NT2/D1 (cell line): ENCODE data around the gene CHCT1.

- RRBS, 2 experiments = no CpG with 5 or more reads among the region's 7 CpGs
These were observed 14.6 kb upstream of the MTMR4 start for GRCh38 chr17:58528733-58529764.

- RRBS, 2 experiments = no CpG with 5 or more reads among the region's 9 CpGs
These were observed 105.3 kb downstream of the TRIM37 start for GRCh38 chr17:59001325-59001794.

- RRBS, 2 experiments = no CpG with 5 or more reads among the region's 1 CpG
These were observed 26.5 kb downstream of the YPEL2 start for GRCh38 chr17:59357951-59358422.

DNA sequence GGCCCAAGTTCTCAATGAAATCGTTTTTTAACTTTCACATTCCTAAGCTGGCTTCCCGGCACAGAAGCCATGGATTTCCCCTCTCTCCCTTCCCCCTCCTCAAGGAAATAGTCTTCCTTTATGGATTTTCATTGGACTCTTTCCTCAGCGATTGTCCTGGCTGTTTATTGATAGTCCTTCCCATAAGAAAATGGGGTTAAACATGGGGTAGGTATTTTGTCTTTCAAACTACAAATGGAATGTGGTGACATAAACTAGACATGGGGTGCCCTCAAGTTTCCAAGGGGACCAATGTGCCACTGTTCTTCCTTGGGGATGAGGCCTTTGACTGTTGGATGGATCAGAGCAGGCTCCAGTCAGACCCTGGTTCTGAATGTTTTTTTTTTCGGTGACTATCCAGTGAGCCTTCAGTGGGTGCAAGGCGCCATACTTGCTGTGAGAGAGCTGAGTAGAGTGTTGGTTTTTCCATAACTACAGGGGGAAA is 67.7 kb downstream of the YPEL2 start:
- RRBS, 2 experiments = no CpG with 5 or more reads among the region's 5 CpGs

GRCh38 chr17:59566015-59566929 is 862 bp downstream of the DHX40 start:
- RRBS, 2 experiments = no CpG with 5 or more reads among the region's 14 CpGs

- RRBS, 2 experiments = no CpG with 5 or more reads among the region's 2 CpGs
These were observed 15.0 kb downstream of the CLTC start for GRCh38 chr17:59634605-59635136.

DNA sequence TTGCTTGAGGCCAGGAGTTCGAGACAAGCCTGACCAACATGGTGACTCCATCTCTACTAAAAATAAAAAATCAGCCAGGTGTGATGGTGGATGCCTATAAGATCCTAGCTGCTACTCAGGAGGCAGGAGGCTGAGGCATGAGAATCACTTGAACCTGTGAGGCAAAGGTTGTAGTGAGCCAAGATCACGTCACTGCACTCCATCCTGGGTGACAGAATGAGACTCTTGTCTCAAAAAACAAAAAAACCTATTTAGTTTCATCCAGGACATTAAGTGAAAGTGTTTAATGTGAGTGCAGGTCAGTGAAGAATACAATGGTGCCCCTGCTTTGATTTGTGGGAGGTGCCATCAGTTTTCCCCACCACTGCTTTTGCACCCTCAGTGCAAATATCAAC is 11.8 kb downstream of the PTRH2 start:
- RRBS, 2 experiments = no CpG with 5 or more reads among the region's 2 CpGs

GRCh38 chr17:59753472-59753989 is 46.1 kb downstream of the VMP1 start:
- RRBS, 2 experiments = no CpG with 5 or more reads among the region's 2 CpGs

- RRBS, 2 experiments = no CpG with 5 or more reads among the region's 4 CpGs
These were observed 84.7 kb downstream of the TUBD1 start for GRCh38 chr17:59807974-59808607.

- RRBS, 2 experiments = no CpG with 5 or more reads among the region's 3 CpGs
These were observed 78.1 kb downstream of the TUBD1 start for GRCh38 chr17:59814586-59815085.

- RRBS, 2 experiments = no CpG with 5 or more reads among the region's 8 CpGs
These were observed 45.1 kb downstream of the TUBD1 start for GRCh38 chr17:59847384-59848227.

DNA sequence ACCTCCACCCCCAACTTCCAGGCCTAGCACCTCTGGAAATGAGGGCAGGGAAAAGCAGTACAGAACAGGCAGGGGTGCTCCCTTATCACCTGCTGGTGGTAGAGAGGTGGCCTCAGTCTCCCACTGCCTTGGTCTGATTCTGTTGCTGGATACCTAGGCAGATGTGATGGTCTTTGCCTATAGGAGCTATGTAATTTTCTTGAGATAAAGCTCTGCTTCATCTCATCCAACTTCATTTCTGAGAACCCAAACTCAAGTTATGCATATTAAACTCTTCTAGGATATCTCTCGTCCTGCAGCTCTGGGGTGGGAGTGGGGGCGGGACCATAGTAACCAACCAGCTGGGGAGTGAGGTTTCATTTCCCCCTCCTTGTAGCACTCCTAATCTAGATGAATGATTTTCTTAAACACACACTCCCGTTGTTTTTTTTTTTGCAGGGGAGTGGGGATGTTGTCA is 10.3 kb upstream of the HEATR6 start:
- RRBS, 2 experiments = no CpG with 5 or more reads among the region's 3 CpGs

DNA sequence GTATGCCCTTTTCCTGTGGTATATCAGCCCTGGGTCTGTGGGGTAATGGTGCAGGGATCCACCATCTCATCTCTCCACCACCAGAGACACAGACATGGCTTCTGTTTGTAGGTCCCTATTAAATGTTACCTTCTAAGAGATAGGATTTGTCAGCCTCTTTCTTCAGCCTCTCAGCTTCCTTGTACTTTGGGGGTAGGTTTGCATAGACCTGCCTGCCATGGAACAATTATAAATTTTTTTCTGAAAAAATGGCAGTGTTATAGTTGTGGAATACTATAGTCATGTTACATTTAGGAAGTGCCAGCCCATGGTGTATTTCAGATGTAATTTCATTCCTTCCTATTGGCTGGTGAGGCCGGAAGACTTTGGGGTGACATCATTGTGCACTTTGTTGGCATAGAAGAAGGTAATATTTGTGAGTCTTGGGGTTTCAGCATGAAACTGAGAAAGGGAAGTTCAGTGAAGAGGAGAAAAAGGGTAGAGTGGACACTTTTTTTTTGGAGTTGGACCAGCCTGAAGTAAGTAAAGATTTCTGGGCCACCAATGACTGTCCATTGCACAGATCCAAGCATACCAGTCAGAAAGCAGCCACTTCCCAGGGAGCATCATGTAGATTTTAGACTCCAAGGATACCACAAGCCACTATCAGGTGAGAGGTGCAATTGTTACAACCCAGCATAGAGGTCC is 16.0 kb upstream of the HEATR6 start:
- RRBS, 2 experiments = no CpG with 5 or more reads among the region's 1 CpG

DNA sequence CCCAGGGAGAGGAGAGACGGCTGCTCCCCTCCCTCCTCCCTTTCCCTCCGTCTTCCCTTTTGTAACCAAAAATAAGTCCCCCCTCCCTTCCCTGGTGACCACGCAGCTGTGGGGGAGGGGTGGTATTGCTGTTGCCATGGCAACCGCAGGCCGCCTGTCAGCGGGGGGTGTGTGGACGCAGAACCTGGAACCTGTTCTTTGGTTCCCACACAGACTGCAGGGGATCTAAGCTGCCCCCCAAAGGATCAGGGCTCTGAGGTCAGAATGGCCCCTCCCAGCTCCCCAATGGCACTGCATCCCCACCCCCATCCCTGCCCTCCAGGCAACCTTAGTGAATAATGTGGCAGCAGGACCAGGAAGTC is 11.8 kb downstream of the CA4 start:
- RRBS, 2 experiments = no CpG with 5 or more reads among the region's 7 CpGs

DNA sequence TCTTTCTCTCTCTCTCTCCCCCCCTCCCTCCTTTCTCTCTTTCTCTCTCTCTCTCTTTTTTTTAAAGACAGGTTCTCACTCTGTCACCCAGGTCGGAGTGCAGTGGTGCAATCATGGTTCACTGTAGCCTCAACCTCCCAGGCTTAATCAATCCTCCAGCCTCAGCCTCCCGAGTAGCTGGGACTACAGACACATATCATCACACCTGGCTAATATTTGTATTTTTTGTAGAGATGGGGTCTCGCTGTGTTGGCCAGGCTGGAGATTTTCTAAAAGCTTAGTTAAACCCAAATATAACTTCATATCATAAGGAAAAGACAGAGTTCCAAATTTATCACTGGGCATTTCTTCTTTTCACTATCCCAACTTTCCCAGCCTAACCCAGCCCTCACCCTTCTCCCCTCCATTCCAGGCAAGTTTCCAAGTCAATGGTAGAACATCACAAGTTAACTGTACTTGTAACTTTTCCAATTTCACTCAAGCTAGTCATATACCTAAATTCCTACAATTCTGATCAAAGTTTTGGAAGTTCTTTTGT is 61.4 kb downstream of the USP32 start:
- RRBS, 2 experiments = no CpG with 5 or more reads among the region's 3 CpGs

- RRBS, 2 experiments = 97 to 100% methylated on average over 1 of the region's 15 CpGs
These were observed at the start of gene CHCT1 for GRCh38 chr17:60422234-60422734. CHCT1 (plus strand) TSS chr17:60422489.

GRCh38 chr17:60494323-60494824 is 31.7 kb downstream of the APPBP2 start:
- RRBS, 2 experiments = no CpG with 5 or more reads among the region's 3 CpGs

GRCh38 chr17:60524657-60525272 is 1.3 kb downstream of the APPBP2 start:
- RRBS, 2 experiments = no CpG with 5 or more reads among the region's 4 CpGs

DNA sequence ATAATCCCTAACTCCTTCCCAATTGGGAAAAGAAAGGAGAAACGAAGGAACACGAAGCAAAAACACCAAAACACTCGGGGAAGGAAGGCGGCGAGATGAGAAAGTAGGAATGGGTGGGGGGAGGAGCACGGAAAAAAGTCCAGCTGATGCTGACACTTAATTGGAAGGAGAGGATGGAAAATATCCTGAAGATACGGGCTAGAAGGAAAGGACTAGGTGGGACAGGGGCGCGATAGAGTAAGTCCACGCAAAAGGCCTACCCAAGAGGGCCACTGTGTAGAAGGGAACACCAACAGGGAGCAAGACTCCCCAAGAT is 811 bp downstream of the APPBP2 start:
- RRBS, 2 experiments = no CpG with 5 or more reads among the region's 10 CpGs

GRCh38 chr17:60573422-60573993 is 26.5 kb upstream of the PPM1D start:
- RRBS, 2 experiments = no CpG with 5 or more reads among the region's 2 CpGs